Left ventricle myocardium (tissue), 1 donor: ENCODE results near the genes TNFRSF1B, DHRS3, PRAMEF6 and PRDM2.

DNA sequence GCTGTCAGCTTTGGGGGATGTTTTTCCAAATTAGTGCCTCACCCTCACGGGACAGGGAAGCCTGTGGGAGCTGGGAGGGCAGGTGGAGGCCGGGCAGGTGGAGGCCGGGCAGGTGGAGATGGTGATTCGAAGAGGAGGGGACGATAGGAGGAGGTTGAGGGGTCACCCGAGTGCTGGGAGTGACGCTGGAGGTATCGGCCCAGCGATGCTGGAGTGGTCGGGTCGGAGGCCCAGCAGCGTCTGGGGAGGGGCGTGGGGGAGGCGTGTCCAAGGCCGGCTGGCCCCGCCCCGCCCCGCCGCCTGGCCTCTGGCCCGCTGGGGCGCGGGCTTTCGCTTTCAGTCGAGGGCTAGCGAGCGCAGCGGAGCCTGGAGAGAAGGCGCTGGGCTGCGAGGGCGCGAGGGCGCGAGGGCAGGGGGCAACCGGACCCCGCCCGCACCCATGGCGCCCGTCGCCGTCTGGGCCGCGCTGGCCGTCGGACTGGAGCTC lies at the start of gene TNFRSF1B:
Gene TNFRSF1B, plus strand, starts transcription at position 339 of the 487 bp plus-strand sequence.
- PRO-cap = bidirectional peak, plus-strand start at position 339 of the sequence, minus-strand start at position 242 of the sequence

GRCh38 chr1:12181816-12182620 lies 15.2 kb downstream of the TNFRSF1B start:
- PRO-cap = no peak

GRCh38 chr1:12205318-12205555 lies 24.6 kb upstream of the VPS13D start:
- PRO-cap = no peak

DNA sequence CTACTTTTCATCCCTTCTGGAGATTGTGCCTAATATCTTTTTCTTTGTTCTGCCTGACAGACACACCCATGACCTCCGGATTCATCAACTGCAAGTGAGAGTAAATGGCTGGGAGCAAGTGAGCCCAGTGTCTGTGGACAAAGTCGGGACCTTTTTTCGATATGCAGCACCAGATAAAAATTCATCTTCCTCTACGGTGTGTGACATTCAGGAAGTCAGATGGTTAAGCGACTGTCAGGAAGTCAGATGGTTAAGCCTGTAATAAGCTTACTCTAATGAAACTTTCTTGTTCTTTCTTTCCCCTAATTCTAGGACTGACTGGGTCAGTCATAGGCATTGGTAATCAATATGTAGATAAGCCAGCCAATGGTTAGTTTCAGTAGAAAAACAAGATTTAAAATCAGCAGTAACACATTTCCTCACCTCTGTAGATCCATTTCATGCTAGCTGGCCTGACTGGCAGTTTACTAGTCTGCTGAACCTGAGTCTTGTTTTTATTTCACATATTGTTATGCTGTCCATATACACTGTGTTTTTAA lies 115.6 kb downstream of the VPS13D start:
- PRO-cap = no peak

- PRO-cap = no peak
Observed at GRCh38 chr1:12381362-12381913, 151.6 kb downstream of the VPS13D start.

GRCh38 chr1:12435488-12436755 lies 182.1 kb downstream of the DHRS3 start:
- PRO-cap = no peak

- PRO-cap = no peak
Observed at GRCh38 chr1:12450287-12450891, 167.6 kb downstream of the DHRS3 start.

DNA sequence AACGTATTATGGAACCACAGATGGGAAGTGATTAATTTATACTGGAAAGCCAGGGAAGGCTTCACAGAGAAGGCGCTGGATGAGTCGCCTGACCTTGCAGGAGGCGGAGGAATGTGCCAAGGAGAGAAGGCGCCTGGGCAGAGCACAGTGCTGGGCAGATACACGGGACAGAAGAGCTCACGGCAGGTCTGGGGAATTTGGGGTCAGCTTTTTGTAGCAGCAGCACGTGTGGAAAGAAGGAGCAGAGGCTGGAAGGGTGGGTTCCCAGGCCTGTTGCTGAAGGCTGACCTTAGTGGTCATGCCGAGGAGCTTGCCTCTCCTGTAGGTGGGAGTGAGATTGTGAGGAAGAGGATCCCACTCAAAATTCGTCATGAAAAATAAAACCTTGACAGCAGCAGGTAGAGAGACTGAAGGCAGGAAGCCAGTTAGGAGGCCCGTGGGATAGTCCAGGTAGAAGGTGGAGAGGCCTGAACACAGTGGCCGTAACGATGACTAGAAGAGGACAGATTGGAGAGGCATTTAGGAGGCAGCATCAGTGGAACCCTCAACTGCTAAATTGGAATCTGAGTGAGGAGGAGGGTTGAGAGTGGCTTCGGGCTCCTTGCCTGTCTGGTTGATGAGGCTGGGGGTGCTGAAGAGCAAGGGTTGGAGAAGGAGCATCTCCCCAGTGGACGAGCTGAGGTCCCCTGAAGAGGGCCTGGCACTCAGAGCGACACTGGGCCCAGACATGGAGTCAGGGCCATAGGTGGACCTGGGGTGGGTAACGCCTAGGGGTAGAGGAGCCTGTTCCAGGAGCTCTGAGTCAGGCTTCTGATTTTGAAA lies 116.0 kb downstream of the DHRS3 start:
- PRO-cap = no peak

DNA sequence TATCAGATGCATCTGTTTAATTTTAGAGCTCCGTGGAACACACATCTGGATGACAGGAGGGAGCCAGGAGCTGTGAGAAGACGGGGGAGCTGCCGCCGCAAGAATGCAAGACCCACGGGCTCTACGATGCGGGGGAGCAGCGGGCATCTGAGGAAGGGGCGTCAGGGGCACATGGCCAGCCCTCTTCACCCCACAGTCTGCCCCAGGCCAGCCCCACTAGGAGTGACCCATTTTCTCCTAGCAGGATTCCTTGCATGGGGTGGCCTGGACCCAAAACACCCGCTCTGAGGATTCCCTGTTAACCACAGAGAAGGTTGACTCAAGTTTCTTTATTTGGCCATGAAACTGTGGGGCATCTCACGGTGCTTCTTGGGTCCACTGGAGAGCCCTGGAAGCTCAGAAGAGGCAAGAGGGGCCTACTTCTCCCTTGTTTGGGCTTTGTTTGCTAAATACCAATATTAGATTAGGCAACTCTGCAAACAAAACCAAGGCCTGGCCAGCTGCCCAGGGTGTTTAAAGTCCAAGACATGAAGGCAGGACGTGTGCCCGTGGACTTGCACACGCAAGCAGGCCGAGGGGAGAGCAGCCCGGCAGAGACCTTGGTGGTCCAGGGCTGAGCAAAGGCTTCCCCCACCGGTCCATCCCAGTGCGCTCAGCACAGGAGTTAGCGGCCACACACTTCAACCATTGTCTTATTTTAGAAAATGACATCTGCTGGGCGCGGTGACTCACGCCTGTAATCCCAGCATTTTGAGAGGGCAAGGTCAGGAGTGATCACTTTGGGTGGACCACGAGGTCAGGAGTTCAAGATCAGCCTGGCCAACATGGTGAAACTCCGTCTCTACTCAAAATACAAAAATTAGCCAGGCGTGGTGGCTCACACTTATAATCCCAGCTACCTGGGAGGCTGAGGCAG lies 89.7 kb downstream of the DHRS3 start:
- PRO-cap = no peak

- PRO-cap = no peak
Observed at GRCh38 chr1:12541504-12542006, 76.5 kb downstream of the DHRS3 start.

DNA sequence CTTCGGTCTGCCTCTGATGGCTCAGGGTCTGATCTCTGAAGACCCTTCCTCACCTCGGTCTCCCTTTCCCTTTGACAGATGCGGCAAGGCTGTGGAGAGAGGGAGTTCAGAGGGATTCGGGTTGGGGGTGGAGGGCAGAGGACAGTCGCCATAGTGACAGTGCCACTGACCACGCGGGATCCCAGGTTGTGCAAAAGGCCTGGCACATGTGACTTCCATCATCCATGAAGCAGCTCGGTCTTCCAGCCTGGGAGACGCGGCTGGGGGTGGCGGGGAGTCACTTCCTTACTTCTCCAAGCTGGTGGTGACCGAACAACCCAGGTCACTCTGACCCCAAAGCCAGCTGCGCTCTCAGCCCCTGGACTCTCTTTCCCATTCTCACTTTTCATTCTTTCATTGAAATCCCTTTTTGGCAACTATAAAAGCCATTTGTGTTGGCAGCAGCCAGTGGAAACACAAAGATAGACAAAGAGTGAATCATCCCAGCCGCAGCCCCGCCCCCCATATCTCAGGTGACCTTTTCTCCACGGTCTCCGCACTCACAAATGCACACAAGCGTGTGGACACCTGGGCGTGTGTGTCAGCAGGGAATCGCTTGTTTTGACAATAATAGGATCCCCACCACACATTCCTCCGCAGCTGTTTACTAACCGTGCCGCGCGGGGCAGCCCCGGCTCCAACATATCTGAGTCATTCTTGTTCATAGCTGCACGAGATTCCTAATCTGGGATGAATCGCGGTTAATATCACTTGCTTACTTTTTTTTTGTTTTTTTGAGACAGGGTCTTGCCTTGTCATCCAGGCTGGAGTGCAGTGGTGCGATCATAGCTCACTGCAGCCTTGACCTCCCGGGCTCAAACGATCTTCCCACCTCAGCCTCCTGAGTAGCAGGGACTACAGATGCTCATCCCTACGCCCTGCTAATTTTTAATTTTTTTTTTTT lies 68.3 kb downstream of the DHRS3 start:
- PRO-cap = no peak

DNA sequence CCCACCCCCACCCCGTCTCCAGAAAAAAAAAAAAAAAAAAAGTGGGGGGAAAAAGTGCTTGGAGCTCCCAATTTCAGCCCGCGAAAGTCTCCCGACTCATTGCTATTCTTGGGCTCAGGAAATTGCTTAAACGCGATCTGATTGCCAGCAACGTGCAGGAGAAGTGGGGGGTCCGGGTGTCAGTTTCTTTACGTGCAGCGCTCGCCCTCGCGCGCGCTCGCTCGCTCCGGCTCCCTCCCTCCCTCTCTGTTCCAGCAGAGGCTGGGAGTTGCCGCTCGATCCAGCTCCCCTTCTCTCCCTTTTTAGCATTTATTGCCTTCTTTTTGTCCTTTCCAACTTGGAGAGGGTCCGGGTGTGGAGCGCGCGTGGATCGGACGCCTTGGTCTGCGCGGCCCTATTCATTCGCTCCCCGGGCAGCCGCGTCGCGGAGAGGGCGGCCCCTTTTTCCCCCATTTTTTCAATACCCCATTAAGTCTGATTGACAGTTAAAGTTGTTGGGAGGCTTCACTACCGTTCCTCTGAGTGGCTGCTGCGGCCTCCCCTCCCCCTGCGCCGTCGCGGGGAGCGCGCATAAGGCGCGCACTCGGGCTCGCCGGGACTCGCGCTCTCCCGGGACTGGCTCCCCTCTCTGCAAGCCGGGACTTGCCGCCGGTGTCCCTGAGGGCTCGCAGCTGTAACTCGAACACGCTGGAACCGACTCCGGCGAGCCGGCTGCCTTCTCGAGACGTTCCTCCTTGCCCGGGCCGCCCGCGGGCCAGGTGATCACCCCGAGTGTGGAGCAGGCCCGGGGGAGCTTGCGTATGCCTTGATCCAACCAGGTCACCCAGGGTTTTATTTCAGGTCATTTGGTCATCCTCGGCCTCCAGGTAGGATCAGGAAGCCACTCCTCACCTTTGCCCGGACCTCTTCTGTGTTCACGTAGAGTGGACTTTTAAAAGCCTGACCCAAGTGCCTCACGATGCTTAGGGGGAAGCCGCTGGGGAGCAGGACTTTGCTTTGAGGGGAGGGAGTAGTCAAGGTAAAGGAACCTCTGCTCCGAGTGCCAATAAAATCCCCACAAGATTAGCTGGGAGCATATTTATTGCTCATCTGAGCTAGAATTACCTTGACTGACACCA lies at the start of gene DHRS3:
Gene DHRS3, minus strand, starts transcription at position 373 of the 1,118 bp plus-strand sequence.
- PRO-cap = bidirectional peak, plus-strand start at position 249 of the sequence, minus-strand start at position 101 of the sequence; bidirectional peak, plus-strand start at position 641 of the sequence, minus-strand start at position 386 of the sequence

GRCh38 chr1:12947359-12947791 lies at the start of gene PRAMEF6:
Gene PRAMEF6 (minus strand): TSS chr1:12947580.
- PRO-cap = no peak

DNA sequence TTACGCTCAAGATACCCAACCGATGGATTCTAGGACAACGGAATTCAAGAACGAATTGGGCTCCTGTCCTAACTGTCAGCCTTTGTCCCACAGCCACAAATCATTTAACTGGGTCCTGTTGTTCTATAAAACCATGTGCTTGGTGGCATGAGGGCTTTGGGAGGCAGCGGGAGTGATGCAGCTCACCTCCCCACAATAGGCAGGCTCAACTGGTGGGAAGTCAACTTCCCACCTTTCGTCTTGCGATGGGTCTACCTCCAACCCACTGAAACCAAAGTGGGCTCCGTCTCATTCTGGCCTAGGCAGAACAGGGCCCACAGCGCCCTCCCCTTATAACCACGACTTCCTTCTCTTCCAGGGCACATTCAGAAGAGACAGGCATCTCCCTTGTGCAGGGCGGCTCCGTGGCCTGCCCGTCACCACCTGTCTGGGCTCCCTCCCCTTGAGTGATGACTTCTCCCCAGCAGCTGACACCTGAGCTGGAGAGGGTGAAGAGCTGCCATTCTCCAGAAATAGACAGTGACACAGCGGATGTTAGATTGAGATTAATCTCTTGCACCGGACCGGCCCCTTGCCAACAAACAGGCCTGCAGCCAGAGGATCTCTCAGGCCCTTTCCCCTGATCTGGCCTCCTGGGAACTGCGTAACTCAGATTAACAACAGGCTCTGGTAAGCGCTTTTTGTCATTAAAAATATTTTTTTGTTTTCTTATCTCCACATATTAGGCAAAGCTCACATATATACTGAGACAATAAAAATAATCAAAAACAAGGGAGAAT lies 26.4 kb downstream of the LRRC38 start:
- PRO-cap = bidirectional peak, plus-strand start at position 574 of the sequence, minus-strand start at position 418 of the sequence

- PRO-cap = no peak
Observed at GRCh38 chr1:13535153-13535835, 21.5 kb upstream of the LRRC38 start.

- PRO-cap = bidirectional peak, plus-strand start at chr1:13700204, minus-strand start at chr1:13700197; unidirectional peak, minus-strand start at chr1:13700625
Observed at GRCh38 chr1:13699878-13700755, at the start of gene PRDM2. Gene PRDM2 (plus strand): TSS chr1:13700188.

DNA sequence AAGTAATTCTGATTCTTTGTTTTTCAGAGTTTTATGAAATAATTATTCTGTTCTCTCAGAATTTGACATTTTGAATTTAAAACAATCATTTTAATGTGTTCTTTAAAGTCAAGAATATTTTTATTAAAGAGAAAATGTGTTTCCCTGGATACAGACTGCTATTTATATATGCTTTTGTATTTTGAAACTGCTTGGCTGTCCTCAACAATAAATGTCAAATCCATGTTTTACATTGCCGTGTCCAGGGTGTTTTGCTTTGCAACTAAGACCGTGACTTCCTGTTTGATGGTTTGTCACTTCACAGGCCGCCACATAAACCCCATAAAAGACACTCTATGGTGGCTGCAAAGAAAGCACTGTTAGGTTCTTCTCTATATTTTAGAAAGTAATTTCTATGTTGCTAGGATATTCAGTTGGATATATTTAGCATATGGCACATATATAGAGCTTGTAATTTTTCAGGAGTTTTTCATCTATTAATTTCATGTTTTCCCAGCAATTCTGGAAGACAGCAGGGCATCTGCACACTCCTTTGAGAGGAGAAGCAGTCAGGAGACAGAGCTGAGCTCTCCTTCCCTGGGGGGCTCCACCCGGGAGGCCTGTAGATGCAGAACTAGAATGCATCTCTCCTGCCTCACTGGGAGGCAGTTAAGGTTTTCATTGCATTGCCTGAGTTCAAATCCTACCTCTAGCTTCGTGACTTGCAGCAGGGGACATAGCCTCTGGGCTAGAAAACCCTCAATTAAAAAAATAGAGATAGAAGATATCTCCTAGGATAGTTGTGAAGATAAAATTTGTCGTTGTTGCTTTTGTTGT lies 33.1 kb downstream of the PRDM2 start:
- PRO-cap = no peak

- PRO-cap = no peak
Observed at GRCh38 chr1:13754533-13754788, 54.5 kb downstream of the PRDM2 start.

DNA sequence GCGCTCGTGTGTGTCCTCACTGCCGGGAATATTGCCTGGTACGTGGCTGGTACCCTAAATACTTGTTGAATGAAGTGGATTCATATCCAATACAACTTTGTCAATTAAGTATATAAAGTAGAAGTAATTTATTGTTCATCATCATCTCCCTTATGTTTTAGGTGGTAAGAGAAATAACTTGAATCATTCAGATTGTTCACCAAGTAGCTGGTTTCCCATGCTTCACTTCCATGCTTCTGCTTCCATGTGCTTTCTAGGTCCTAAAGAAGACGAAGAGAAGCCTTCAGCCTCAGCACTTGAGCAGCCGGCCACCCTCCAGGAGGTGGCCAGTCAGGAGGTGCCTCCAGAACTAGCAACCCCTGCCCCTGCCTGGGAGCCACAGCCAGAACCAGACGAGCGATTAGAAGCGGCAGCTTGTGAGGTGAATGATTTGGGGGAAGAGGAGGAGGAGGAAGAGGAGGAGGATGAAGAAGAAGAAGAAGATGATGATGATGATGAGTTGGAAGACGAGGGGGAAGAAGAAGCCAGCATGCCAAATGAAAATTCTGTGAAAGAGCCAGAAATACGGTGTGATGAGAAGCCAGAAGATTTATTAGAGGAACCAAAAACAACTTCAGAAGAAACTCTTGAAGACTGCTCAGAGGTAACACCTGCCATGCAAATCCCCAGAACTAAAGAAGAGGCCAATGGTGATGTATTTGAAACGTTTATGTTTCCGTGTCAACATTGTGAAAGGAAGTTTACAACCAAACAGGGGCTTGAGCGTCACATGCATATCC lies 78.4 kb downstream of the PRDM2 start:
- PRO-cap = no peak

GRCh38 chr1:13916254-13916888 lies 216.4 kb downstream of the PRDM2 start:
- PRO-cap = no peak